HCT116 (cell line): ENCODE measurements around the gene TEX19.

- RRBS = no CpG with 5 or more reads among the region's 23 CpGs
Measured at GRCh38 chr17:82081455-82081910, 15.9 kb upstream of the DUS1L start.

DNA sequence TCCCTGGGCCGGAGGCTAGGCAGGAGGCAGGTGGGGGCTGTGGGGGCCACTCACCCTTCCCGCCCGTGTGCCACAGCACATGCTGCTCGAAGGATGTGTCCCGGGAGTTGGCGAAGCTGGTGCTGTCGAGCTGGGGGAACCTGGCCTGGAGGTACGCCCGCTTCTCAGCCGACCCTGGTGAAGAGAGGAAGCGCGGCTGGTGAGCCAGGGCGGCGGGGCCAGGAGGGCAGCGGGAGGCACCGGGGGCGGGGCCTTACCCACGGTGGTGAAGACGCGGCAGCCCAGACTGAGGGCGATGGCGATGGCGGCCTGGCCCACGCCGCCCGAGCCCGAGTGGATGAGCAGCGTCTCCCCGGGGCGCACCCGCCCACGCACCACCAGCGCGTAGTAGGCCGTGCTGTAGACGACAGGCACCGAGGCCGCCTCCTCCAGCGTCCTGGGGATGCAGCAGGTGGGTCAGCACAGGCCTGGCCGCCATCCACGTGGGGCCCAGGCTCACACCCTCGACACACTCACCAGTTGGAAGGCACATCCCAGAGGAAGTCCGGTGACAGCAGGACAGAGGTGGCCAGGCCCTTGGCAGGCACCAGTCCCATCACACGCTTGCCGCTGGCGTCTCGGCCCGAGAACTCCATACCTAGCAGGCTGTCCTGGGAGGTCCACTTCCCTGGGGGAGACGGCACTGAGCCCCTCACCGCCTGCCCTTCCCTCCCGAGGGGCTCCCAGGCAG, 14.2 kb downstream of the FASN start:
- RRBS = 96% methylated on average over 3 of the region's 51 CpGs

GRCh38 chr17:82098631-82099290, 725 bp upstream of the FASN start:
- RRBS = under 1% methylated on average over 49 of the region's 100 CpGs

DNA sequence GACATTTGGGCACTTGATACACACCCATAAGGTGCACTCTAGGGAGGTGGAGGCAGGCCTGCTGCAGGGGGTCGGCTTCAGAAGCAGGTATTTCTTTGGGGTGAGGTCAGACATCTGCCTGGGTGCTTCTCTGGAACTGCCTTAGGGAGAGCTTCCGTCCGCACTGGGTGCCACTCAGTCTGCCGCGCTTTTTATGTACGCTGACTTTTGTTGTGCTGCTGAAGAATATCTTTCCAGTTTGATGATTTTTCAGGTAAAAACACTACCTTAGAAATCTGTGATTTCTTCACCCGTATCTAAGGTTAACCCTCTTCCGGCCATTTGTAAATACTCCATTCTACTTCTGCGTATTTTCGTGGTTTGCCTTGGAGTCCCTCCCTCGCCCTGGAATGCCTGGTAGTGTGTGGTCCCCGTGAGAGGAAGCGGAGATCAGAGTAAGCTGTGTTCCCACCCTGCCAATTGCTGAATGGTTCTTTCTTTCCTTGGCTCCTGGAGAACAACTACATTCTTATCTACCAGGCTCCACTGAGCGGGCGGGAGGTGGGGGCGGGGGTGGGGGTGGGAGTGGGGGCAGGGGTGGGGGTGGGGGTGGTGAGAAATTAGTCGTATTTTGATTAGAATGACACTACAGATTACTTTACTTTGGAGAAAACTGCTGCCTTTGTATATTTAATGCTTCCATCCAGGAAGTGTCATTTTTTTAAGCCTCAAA, 20.7 kb upstream of the FASN start:
- RRBS = no CpG with 5 or more reads among the region's 17 CpGs

GRCh38 chr17:82246347-82247493, 17.9 kb downstream of the SLC16A3 start:
- RRBS = no CpG with 5 or more reads among the region's 36 CpGs

- RRBS = 94% methylated on average over 14 of the region's 36 CpGs
Measured at GRCh38 chr17:82249772-82250599, 21.1 kb downstream of the SLC16A3 start.

DNA sequence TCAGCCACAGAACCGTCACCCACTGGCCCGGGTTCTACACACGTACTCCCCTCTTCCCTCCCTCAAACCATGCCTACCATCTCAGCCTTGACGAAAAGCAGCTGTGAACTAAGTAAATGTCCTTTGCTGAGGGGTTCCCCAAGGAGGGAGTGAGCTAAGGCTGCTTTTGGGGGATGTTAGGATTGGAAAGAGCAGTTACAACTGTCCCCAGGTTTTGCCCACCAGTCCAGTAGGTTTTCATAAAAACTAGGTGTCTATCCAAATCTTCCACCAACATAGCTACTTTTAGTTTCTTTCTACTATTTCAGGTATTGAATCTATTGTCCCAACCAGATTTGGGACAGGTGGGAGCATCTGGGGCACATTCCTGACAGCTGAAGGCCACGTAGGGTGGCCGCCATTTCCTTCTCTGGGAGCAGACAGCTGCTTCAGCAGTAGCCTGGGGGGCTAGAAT, 11.6 kb downstream of the CSNK1D start:
- RRBS = no CpG with 5 or more reads among the region's 6 CpGs

DNA sequence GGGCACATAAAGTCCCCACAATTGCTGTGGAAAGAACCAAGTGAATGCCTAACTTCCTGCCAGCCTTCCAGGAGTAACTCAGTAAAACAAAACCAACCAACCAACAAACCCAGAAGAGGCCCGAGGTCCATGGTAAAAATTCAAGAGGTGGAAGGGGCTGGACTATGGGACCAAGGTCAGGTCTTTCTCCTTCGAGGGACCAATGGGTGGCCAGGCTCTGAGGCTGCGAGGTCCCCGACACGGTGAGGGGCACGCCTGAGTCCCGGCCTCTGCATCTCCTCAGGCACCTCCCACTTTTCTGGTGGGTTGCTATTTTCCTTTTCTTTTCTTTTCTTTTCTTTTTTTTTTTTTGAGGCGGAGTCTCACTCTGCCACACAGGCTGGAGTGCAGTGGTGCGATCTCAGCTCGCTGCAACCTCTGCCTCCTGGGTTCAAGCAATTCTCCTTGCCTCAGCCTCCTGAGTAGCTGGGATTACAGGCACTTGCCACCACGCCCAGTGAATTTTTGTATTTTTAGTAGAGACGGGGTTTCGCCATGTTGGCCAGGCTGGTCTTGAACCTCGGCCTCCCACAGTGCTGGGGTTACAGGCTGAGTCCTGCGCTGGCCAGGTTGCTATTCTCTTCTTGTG, 17.9 kb downstream of the CD7 start:
- RRBS = no CpG with 5 or more reads among the region's 15 CpGs

DNA sequence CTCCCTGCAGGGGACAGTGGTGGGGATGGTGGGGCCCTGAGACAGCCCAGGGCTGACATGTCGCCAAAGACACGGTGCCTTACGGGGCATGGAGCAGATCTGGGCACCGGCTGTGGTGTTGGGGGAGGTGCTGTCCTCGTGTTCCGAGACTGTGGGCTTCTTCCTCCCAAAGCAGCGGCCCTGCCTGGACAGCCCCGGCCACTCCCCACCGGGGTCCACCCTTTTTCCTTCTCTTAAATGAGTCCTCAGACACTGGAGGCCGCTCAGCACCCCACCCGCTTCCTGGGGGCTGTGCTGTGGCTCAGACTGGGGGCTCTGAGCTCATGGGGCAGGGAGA, 404 bp downstream of the CD7 start:
- RRBS = 55% methylated on average over 4 of the region's 11 CpGs

DNA sequence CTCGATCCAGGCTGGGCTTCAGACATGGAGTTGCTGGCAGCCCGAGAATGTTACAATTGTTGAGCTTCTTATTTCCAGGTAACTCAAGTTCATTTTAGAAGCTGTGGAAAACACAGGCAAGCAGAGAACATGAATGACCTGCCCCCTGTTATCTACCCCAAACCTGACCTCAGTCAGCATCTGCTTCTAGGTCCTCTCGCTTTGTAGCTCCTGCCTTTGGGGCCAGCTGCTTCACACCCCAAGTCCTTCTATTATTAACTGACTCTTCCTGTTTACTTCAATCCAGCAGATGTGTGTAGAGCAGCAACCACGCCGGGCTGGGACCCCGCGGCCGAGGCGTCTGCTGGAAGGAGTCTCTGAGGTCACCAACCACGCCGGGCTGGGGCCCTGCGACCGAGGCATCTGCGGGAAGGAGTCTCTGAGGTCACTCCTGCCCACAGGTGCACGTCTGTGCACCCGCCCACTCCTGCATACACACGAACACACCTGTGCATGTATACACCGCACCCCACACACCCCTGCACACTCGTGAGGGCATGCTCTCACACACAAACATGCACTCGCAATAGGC, 7.9 kb upstream of the TEX19 start:
- RRBS = 96% methylated on average over 7 of the region's 20 CpGs

- RRBS = no CpG with 5 or more reads among the region's 9 CpGs
Measured at GRCh38 chr17:82358964-82359427, at the start of gene TEX19. TEX19 (plus strand) TSS chr17:82359247.

GRCh38 chr17:82385797-82386750, 14.5 kb downstream of the UTS2R start:
- RRBS = 69% methylated on average over 4 of the region's 30 CpGs

GRCh38 chr17:82445669-82446428, 4.7 kb downstream of the CYBC1 start:
- RRBS = no CpG with 5 or more reads among the region's 27 CpGs

GRCh38 chr17:82446487-82447032, 4.0 kb downstream of the CYBC1 start:
- RRBS = no CpG with 5 or more reads among the region's 18 CpGs

- RRBS = 97% methylated on average over 25 of the region's 68 CpGs
Measured at GRCh38 chr17:82496913-82497520, 22.5 kb upstream of the FOXK2 start.

DNA sequence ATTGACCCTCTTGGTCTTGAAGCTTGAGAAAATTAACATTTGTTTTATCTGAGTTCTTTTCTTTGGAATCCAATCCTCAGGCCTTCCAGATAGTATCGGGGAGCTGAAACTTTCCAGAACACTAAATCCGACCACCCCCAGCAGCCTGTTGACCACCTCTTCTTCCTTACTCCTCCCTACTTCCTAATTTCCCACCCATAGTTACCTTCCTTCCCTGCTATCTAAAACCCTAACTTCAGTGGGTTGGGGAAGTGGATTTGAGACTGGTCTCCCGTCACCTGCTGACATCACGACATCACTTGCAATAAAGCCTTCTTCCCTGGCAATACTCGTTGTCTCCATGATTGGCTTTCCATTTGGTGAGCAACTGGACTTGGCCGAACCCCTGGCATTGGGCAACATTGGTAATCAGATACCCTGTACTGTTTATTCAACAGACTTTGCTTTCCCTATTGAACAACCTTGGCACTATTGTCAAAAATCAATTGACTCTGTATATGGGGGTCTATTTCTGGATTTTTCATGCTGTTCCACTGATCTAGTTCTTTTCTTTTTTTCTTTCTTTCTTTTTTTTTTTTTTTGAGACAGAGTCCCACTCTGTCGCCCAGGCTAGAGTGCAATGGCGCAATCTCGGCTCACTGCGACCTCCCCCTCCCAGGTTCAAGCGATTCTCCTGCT, 11.8 kb upstream of the FOXK2 start:
- RRBS = no CpG with 5 or more reads among the region's 11 CpGs

DNA sequence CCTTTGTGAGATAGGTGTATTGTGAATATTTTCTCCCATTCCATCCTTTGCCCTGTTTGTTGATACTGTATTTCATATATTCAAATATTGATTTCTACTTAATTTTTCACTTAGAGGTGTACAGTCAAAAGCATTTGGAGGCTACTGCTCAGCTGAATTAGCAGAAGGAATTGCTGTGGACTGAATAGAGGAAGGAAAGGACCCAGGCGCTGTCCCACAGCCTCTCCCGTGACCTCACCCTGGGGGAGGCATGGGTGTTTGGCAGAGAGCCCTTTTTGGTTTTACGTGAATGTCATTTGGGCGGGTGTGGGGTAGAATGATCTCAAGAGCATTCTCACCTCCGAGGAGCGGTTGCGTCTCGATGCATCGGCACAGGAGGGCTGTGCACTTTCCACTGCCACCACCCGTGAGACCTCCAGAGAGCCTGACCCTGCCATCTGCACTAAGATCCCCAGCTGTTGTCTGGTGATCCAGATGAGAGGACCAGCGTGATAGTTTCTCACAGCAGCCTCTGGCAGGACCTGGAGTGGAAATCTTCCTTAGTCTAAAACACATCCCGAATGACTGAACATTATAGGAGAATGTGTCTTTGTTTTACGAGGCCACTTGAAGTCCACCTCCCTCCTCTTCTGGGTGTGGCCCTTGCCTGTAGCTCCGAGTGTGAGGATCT, 29.1 kb downstream of the FOXK2 start:
- RRBS = no CpG with 5 or more reads among the region's 14 CpGs

DNA sequence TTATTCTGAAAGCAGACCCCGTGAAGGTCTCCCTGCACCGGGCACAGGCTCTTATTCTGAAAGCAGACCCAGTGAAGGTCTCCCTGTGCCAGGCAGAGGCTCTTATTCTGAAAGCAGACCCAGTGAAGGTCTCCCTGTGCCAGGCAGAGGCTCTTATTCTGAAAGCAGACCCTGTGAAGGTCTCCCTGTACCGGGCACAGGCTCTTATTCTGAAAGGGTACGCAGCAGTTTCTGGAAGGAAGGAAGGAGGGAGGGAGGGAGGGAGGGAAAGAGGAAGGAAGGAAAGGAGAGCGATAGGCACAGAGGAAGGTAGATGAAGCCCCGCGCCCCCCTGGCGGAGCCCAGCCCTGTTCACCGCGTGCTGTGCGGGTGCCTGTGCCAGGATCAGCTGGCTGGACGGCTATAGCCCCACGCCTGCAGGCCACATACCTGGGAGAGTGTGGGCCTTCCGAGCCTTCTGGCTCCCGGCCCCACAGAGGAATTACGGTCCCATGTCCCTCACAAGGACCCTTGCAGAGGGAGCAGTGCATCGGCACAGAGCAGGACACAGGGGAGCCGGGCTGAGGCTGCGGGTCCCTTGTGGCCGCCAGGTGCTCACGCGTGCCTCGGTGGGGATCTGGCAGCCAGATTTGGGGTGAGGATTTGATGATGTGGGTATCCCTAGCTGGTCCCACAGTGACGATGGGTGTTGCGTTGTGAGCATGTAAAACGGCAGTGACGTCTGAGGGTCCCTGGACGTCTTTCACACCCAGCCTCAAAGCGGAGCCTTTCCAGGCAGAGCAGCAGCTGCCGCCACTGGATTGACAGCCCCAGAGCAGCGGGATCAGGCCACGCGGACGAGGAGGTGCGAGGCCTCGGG, 54.9 kb downstream of the WDR45B start:
- RRBS = 10% methylated on average over 4 of the region's 36 CpGs

DNA sequence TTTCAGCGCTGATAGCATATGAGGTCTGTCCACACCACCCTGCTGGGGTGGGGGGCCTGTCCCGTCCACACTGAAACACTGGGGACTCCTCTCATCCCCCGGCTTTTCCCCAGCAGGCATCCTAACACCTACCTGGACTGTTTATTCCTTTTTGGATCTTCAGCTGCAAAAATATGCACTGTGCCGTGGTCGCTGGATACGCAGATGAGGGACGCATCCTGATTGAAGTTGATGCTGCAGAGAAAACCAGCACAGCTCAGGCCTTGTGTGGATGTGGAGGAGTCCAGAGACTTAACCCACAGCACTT, 31.1 kb downstream of the WDR45B start:
- RRBS = no CpG with 5 or more reads among the region's 7 CpGs

GRCh38 chr17:82658354-82658880, 10.2 kb upstream of the WDR45B start:
- RRBS = 96% methylated on average over 7 of the region's 31 CpGs